ENCODE data around the gene C1GALT1C1L.

GRCh38 chr2:43227806-43228248 lies 1.4 kb upstream of the ZFP36L2 start:
- PRO-cap = bidirectional peak, plus-strand start at chr2:43227868, minus-strand start at chr2:43227613

- PRO-cap = no peak
These were observed 149.4 kb upstream of the ZFP36L2 start for GRCh38 chr2:43375549-43376422.

GRCh38 chr2:43455023-43456250 lies 140.4 kb downstream of the THADA start:
- PRO-cap = no peak

GRCh38 chr2:43556175-43556559 lies 39.7 kb downstream of the THADA start:
- PRO-cap = no peak

GRCh38 chr2:43676195-43676868 lies at the start of gene C1GALT1C1L:
C1GALT1C1L (minus strand) TSS chr2:43676429.
- PRO-cap = no peak

GRCh38 chr2:43840104-43840669 lies 1.4 kb downstream of the ABCG8 start:
- PRO-cap = no peak

DNA sequence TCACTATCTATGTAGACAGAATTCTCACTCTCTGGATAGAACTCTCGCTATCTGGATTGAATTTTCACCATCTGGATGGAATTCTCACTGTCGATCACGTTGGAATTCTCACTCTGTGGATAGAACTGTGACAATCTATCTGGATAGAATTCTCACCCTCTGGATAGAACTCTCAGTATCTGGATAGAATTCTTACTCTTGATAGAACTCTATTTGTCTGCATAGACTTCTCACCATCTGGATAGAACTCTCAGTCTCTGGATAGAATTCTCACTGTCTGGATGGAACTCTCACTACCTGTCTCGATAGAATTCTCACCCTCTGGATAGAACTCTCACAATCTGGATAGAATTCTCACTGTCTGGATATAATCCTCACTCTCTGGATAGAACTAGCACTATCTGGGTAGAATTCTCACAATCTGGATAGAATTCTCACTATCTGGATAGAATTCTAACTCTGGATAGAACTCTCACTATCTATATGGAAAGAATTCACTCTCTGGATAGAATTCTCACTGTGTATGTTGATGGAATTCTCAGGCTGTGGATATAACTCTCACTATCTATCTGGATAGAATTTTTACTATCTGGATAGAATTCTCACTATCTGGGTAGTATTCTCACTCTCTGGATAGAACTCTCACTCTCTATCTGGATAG lies 31.2 kb downstream of the ABCG8 start:
- PRO-cap = no peak

DNA sequence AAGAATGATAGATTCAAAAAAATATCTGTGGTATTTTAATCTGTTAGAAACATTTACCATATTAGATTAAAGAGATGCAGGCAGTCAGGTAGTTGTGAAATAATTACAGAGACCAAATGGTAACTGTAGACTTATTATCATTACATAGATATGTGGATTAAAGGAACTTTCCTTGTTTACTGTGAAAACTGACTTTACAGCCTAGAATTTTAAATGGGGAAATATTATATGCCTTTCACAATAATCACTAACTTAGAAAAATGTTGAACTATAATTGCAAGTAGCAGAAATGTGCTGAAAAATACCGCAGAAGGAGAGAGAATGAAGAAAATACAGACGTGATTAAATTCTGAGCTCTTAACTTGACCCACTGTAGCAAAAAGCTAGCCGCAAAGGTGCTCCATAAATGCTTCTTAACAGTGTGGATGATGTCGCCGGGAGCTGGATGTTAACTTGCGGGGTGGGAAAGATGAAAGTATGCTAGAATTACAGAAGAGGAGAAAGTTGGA lies 52.4 kb downstream of the PPM1B start:
- PRO-cap = no peak

DNA sequence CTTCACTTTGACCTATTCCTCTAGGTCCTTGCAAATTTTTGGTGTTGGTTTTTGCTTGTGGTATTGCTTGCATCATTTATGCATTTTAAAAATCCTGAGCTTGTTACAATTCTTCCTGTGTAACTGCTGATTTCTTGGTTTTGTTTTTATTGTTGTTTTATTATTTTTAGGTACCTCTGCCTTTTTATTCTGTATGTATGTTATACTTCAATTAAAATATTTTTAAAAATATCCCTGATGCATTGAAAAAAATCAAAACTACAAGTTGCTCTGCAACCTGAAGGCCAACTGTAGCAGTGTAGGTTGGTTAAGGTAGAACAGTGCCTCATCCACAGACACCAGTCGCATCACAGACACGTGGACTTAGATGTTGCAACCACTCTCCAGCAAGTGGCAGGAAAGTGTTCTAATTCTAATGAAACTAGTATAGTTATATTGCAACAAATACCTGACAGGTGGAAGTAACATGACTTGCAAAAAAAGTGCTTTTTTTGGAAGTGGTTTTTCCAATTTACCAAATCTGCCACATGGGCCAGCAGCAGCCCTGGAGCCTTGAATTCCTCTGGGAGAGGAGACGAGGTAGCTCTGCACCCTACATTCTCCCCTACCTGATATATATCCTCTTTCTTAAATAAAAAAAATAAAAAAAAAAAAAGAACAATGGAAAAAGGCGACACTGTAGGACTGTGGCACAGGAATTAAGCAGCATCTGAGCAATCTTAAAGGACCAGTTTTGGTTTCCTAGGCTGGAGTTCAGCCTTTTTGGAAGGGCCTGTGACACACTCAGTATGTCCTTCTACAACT lies 28.4 kb upstream of the SLC3A1 start:
- PRO-cap = no peak

- PRO-cap = no peak
These were observed 193.5 kb downstream of the CAMKMT start for GRCh38 chr2:44555005-44555923.

- PRO-cap = no peak
These were observed 235.3 kb upstream of the SIX3 start for GRCh38 chr2:44706130-44706722.

DNA sequence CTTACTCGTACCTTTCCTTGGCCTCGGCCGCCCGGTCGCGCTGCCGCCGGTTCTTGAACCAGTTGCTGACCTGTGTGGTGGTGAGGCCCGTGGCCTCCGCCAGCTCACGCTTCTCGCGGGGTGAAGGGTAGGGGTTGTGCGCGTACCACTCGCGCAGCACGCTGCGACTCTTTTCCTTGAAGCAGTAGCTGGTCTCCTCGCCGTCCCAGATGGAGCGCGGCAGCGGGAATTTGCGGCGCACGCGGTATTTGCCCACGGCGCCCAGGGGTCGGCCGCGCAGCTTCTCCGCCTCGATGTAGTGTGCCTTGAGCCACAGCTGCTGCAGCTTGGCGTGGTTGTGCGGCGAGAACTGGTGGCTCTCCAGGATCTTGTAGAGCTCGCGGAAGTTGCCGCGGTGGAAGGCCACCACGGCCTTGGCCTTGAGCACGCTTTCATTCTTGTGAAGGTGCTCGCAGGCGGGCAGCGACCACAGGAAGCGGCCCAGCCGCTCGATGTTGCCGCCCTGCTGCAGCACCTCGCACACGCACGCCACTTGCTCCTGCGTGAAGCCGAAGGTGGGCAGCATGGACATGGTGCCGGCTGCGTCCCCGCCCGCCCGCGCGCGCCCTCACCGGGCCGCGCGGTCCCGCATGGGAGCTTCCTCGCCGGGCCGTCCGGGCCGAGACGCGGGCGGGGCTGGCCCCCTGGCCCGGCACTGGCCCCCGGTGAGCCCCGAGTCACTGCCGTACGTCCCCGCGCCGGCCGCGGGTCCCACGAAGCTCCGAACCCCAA lies 527 bp downstream of the SIX2 start:
- PRO-cap = no peak

- PRO-cap = no peak
These were observed 43.1 kb downstream of the SRBD1 start for GRCh38 chr2:45567828-45568490.

GRCh38 chr2:45649416-45649822 lies 2.1 kb upstream of the PRKCE start:
- PRO-cap = no peak

DNA sequence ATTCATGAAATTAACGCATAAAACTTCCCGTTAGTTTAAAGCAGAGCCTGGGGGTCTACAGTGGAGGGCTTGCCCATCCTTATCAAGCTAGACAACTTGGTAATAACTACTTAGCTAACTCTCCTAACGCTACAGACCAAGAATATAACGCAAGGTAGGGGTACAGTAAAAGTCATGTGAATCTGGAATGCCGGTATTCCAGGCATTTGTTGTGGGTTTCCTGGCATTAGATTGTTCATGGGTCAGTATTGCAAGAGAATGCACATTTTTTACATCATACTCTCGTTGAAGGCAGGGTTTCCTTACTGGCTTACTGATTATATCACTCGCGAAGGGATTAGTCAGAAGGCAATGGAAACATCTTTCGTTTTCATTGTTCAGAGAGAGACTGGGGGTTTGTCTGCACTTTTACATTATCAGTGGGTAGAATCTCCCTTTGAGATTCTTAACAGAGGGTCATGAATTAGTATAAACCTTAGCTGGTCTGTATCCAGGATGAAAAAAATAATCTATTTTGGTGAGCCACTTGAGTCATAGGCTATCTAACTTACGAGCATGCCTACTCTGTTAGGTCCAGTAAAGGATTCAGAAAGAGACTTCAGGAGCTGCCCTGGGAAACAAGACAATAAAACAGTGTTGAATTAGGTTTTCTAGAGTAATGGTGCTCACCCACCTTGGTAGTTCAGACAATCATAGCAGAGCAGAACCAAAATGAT lies 229.4 kb upstream of the EPAS1 start:
- PRO-cap = no peak

DNA sequence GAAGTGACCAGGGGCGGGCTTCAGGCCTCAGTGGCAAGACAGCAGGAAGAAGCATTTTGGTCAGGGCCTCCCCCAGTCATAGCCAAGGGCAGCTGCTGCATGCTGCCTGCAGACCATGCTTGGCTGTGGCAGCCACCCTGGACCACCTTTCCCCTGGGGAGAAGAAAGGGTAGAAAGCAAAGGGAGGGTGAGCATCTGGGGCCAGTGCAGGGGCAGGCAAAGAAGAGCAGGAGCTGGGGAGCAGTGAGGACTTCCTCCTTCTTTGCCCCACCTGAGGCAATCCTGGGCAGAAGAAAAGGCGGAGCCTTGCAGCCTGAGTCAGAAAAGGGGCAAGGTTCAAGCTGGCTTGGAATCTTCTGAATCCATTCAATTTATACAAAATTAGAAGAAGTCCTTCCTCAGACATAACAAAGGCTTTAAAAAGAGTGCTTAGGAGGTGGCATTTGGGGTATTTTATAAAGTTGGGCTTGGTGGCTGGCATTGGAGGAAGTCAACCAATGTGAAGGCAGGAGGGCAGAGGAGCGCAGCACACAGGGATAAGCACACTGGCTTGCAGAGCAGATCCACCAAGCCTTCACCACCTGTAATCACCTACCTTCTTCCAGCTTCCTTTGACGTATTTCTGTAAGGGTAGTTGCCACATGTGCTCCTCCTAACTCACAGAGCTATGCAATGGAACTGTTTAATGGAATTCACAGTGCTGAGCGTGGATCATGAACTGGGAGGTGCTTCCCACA lies 154.5 kb upstream of the EPAS1 start:
- PRO-cap = no peak

DNA sequence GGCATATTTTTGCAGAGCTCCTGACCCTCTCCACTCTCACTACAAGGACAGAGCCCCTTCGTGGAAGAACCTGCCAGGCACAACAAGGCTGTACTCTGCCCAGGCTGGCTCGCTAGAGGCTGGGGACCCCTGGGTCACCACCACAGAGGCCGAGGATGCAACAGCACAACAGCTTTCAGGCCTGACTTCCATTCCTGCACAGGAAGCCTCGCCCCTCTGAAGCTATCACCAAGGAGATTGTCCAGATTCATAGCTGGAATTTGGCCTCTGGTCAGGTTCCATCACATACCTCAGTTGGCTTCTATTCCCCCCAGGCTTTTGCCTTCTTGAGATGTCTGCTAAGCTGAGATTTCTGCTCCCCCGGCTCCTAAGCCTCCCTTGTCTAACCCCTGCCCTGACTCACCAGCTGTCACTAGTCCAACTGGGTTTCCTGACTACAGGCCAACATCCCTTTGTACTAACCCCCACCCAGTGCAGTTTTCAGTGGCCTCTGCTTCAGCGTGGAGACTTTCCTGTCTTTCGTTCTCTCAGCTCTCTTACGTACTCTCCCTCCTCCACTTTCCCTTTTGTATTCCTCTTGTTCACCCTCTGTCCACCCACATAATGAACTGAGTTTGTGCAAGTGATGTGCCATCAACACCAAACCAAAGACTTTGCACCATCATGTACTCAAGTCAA lies 132.4 kb upstream of the EPAS1 start:
- PRO-cap = no peak

- PRO-cap = no peak
These were observed 67.7 kb upstream of the EPAS1 start for GRCh38 chr2:46229483-46229951.

DNA sequence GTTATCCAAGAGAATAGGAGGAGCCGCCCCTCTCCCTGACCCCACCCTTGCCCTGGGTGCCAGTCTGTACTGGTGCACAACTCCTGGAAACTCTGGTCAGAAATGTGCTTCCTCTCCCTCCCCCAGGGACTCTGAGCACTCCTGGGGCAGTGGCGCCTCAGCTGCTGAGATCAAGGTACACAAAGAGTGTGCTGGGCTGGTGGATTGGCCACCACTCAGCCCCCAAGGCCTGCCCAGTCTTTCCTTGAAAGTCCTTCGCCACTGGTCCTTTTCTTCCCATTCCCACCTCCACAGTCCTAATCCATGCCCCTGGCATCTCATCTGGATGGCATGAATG lies 19.6 kb upstream of the EPAS1 start:
- PRO-cap = no peak

DNA sequence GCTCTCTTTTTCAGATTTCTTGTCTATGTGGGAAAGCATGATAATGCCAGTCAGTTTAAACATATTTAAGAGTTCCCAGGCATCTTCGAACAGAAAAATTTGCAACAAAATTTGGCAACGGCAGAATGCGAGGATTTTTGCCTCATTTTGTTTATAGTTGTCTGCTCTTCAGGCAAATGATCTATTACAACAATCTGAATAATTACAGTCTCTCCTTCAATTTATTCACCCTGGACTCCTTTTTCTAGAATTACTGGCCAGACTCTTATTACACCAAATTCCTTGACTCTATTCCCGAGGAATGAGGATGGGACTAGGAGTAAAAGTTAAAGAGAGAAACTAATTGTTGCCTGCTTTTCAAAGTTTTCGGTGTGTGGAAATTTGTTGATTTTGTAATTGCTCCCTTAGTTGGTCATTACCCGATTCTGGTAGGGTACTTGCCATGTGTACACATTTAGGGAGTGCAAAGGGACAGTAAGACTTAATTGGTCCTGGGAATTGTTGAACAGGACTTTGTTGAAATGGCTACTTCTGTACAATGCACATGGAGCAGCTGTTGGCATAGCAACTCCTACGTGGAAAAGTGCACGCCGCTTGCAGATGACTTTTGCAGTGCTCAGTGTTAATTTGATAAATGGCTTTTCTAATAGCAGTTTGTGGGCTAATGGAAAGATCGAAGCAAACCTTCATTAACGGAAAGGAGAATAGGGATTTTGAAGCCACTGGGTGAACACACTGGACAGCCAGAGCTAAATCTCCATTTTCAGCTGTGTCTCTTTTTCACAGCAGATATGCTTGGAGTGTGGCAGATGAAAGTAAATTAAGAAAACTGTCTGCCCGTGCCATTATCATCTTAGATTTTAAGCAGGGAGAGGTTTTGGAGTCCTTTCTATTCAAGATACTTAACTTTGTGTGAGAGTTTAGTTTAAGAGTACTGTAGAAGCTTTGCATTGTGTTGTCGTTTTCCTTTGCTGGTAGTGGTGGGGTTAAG lies 22.9 kb downstream of the EPAS1 start:
- PRO-cap = no peak

Measured in left common carotid artery plus branches (tissue), 1 donor.